Sciatic nerve (tissue), 1 donor: ENCODE data around the gene CANX.

GRCh38 chr5:179300712-179301375, 44.4 kb downstream of the ADAMTS2 start:
- PRO-cap, result no peak

- PRO-cap, result no peak
These were observed 31.0 kb downstream of the ADAMTS2 start for GRCh38 chr5:179314115-179314745.

DNA sequence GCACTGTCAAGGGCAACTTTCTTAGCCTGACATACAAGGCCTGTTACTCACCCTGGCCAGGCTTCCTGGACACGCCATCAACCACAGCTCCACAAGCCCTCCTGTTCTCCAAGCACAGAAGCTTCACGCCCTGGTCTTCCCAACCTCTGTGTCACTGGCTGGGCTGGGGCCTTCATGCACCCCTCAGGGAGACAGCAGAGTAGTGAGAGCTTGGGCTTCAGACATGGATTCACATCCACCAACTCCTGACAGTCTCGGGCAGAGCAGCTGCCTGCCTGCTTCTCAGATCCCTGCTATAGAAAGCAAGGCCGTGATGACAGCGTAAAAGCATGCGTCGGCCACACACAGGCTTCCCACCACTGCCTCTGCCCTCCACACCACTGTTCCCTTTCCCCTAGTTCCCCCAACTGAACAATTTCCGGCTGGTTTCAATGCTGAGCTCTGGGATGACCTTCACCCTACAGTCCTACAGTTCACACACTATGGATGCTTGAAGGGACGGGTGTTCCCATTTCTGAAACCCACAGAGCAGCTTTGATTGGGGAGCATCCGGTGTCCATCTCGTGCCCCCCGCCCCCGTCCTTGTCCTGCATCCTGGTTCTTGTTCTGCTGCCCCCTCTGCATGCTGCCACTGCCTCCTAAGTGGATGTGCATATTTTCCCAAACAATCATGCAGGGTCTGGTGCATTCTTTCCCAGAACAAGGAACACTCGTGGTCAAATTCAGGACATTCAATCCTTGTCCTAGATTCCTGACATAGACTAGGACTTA, 33.4 kb upstream of the ADAMTS2 start:
- PRO-cap, result unidirectional peak, minus-strand start at position 409 of the sequence

- PRO-cap, result no peak
These were observed 17.5 kb downstream of the HNRNPH1 start for GRCh38 chr5:179605856-179606516.

DNA sequence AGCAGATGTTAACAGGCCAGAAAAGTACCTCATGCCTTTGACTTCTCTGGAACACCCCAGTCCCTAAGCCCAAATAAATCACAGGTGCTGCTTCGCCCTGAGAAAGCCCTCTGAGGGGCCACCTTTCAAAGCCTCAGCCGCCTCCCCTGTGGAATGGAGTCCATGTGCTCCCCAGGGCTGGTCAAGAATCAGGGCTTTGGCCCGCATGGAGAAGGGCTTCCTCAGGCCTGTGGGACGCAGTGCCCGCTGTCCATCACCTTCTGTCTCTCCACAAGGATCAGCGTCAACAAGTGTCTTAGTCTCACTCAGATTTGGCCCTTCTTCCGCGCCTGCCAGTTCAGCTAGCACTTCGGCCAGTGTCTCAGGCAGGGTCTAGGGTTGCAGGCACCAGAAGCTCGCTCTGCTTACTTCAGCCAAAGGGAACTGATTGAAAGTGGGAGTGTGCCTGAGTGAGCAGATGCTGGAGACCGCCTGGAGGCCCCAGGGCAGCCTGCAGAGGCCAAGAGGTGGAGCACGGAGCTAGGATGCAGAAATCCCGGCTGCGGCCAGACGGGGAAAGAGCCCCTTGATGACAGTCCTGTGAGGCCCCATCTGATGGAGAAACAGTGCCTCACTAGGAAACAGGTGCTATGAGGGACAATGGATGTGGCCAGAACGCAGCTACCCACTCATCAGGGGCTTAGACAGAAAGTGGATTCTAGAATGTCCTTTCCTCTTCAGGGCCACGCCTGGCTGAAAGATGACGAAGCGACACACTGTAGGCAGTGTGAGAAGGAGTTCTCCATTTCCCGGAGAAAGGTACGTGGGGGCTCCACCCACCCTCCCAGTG, 16.4 kb downstream of the HNRNPH1 start:
- PRO-cap, result no peak

DNA sequence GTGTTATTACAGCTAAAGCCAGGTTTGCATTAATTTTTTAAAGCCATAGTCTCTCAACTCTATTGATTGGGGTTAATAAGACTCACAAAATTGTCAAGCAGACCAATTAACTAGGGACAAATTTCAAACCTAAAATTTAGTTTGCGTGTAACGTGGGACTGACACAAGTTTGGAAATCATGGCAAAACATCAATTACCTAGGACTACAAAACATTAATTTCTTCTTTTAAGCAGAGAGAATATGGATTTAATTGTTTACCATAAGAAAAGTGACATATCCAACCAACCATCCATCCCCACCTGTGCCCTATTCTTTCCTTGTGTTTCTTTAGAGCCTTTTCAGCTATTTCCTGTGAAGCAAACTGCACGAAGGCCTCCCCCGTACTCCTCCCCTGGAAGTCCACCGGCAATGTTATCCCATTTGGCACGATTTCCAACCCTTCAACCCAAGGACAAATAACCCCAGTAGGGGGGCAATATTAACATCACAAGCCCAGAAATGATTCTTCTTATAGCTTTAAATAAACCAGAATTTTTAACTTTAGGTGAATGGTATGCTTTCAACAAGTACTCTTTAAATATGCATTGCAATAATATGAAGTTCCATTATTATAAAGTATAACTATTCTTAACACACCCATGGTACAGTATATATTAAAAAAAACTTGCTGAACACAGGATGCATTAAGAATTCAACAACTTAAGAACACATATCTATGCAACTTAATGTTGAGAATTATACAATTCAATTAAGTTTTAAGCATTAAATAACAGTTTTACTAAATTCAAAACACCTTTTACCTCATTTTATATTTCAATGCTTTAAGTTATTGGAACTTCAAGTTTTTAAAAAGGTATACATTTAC, 4.3 kb downstream of the HNRNPH1 start:
- PRO-cap, result no peak

DNA sequence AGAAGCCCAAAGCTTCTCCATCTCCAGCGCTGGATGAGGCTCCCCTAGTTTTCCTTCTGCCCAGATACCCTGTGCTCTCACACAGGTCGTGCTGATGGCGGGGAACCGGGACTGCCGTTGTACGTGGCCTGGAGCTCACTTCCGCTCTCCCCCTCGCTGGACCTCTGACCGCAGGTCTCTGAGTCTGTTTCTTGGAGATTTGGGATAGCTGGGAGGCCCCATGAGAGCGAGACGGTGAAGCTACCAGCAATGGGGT, 11.1 kb upstream of the HNRNPH1 start:
- PRO-cap, result no peak

DNA sequence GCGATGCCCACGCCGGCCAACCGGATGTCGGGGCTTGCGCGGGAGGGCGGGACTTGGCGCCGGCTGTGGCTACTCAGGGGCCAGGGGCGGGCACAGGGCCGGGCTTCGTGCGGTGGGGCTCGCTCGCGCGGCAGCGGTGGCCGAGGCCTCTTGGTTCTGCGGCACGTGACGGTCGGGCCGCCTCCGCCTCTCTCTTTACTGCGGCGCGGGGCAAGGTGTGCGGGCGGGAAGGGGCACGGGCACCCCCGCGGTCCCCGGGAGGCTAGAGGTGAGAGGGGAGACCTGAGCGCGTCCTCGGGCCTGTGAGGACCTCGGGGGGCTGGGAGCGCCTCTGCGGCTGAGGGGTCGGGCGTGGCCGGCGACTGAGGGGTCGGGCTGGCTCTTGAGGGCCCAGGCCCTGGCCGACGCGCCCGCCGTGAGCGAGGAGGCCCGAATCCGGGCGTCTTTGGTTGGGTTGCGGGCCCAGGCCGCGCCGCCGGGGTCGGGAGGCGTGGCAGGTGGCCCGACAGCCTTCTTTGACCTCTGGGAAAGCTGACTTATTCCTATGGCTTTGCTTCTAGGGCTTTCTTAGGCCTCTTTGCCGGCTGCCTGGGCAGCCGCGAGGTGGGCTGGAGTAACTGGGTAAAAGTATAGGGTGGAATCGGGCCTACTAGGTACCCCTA, at the start of gene CANX:
Gene CANX (plus strand): TSS at position 133 of the 662 bp plus-strand sequence.
- PRO-cap, result bidirectional peak, plus-strand start at position 143 of the sequence, minus-strand start outside the sequence

DNA sequence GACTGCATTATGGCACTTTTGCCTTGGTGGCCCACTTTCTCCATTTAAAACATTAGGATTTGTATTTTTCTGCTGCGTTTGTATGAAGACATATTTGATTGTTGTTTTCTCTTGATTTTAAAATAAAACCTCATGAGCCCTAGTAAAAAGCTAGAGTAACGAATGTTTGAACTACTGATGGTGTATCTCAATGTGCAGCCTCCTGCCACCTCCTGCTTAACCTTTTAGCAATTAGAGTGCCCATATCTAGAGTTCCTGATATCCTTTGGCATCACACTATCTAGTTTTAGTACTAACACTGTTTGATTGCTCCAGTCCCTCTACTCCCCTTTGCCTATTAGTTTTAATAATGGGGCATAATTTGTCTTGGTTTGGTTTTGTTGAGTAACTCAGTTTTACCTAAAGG, 1.1 kb upstream of the MAML1 start:
- PRO-cap, result no peak

GRCh38 chr5:179791836-179792555, 1.8 kb upstream of the LTC4S start:
- PRO-cap, result no peak

DNA sequence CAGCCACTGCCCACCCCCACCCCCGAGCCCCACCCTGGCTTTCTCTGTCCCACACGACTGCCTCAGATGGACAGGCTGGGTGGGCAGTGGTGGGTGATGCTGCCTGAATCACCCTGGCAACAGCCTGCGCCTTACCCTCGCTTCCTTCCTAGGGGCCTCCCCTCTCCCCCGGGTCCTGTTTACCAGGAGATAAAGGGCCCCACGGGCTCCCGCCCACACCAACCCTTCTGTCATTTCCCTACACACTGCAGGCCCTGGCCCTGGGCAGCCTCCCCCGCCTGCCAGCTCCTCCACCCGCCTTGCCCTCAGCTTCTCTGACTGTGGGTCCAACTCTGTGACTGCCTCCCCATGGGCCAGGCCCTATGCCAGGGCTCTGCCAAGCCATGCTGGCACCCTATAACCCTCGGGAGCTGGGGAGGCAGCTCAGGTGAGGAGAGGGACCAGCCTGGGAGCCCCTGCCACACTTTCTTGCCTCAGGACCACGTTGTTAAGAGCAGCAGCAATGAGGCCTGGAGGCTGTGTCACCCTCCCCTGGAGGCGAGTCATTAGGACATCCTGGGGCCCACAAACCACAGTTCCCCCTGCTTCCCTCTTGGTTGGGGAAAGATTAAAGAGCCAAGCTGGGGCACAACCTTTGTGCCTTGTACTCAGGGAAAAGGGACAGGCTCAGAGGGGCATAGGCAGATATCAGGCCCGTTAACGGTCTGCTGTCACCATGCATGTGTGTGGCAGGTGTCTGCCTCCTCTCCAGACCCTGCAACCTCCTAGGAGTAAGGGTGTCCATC, 2.9 kb downstream of the MGAT4B start:
- PRO-cap, result no peak

DNA sequence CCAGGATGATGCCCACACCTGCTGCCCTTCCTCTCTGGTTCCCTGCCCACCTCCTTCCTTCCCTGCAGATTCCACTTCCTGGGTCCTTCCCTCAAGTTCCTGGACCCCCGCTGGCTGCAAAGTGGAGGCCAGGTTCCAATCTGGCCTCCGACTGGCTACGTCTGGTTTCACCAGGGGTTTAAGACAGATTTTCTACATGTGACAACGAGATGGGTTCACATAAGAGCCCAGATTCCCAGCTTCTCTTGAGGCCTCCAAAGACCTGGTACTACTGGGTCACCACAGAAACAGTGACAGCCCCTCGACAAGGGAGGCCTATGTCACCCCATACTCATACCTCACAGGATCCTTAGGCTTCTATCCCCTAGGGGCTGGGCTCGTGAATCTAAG, 2.1 kb downstream of the MGAT4B start:
- PRO-cap, result no peak

DNA sequence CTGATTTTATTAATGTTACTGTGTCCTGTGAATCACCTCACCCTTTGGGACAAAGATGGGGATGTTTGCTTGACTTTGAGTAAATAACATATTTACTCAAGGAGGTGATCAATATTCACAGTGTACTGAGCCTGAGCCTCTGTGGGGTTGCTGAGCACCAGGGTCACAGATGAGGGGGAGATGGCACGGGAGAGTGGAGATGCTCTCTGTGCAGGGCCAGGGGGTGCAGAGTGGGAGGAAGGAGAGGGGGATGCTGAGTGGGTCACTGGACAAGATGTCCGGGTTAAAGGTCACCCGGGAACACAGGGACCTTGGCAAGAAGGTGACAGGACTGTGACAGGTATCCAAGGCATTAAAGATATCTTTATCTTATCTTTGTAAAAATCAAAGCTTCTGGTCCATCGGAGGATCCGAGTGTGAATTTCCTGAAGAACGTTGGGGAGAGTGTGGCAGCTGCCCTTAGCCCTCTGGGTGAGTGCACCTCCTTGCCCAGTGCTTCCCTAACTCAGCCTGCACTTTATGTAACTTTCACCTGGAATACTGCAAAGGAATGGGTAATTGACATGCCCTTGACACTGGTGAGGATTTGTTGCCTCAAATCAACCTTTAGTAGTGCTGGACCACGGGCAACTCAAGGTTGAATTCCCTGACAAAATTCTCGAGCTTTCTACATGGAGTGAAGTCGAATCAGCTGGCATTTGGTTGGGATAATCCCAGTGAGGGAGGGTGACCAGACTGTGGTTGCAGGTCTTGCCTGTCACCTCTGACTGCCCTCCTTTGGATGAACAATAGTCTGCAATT, 4.3 kb downstream of the SQSTM1 start:
- PRO-cap, result no peak

DNA sequence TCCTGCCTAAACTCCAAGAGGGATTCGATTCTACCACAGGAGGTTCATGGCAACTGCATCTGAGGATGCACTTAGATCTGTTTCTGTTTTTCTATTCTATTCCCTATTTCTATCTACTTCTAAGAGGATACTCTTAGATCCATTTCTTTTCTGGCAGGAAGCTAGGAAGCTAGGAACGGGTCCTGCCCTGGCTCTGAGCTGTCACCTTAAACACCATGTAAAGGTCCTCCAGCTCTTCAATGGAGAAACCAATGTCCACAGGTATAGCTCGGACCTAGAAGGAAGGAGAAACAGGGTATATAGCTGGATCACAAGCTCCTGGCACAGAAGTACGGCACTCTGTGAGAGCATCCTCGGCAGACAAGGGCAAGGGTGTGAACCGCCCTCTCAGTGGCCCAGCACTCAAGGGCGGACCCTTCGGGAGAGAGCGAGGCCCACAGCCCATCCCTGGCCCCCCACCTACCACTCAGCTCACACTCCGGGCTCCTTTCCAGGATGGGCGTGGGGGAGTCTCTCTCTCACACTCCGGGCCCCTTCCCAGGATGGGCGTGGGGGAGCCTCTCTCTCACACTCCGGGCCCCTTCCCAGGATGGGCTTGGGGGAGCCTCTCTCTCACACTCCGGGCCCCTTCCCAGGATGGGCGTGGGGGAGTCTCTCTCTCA, 12.8 kb upstream of the MRNIP start:
- PRO-cap, result no peak

GRCh38 chr5:179913849-179914720, 6.4 kb upstream of the TBC1D9B start:
- PRO-cap, result no peak

DNA sequence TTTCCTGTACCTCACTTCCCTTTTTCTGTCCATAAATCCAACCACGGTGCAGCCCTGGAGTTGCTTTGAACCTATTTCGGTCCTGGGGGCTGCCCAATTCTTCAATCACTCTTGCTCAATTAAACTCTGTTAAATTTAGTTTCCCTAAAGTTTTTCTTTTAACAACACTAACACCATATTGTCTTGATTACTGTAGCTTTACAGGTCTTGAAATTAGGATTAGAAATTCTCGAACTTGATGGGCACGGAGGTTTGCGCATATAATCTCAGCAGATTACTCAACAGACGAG, 15.9 kb upstream of the TBC1D9B start:
- PRO-cap, result no peak

GRCh38 chr5:179973166-179973608, 65.5 kb upstream of the TBC1D9B start:
- PRO-cap, result no peak

DNA sequence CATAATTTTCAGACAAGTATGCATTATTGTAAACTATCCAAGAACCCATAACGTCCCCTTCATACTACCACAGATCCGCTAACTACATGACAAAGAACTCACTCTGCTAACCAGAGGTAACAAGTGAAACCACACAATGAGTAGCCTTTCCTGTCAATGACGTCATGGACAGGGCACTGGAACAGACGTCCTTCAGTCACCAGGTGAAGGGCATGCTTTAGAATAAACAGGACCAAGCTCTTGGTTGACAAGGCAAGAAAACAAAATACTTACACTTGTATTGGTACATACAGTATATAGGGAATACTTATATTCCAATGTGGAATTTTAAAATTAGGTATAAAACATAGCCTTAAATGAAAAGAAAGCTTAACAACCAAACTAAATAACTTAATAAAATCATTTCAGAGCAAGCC, 45.2 kb downstream of the RNF130 start:
- PRO-cap, result no peak

- PRO-cap, result no peak
These were observed 17.2 kb downstream of the RNF130 start for GRCh38 chr5:180054245-180054939.

DNA sequence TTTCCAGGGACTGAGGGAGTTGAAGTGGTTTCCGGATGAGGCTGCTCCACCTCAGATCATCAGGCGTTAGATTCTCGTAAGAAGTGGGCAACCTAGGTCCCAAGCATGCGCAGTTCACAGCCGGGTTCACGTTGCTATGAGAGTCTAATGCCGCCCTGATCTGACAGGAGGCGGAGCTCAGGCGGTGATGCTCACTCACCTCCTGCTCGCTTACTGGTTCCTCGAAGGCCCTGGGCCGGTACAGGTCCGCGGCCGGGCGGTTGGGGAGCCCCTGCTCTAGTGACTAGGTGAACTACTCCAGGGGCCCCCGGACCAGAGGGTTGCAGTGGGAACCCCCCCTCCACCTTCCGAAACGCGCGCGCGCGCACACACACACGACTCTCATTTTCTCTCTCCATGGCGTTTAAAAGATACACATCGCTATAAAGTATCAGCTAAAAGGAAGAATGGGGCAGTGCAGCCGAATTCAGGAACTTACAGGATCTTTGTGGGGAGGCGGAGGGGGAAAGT, 1.1 kb upstream of the RNF130 start:
- PRO-cap, result no peak